Gallbladder (tissue), 1 donor: ENCODE data around the gene SLC29A2.

GRCh38 chr11:65968057-65969468 lies 7.0 kb downstream of the SART1 start:
- PRO-cap: no peak

DNA sequence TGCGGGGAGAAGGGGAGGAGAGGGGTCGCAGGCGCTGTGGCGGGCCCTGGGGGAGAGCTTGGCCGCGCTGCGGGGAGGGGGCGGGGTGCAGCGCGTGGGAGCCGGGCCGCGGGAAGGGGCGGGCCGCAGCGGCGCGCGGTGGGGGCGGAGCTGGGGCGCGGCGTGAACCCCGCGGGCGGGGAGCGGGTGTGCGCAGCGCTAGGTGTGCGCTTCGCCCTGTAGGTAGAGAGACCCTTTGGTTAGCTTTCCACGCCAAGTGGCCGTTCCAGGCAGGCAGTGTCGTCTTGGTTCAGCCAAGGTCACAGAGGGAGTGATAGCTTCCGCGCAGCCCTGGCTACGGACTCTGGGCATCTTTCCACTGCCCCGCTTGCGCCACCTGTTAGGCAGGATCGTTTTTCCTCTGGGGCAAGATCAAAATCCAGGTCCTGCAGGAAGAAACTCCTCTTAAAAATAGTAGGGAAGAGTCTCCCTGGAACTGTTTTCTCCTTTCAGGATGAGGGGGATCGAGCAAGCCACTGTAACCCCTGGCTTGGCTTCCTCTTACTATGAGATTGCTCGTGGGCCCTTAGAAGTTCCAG lies 404 bp downstream of the BANF1 start:
- PRO-cap: no peak

- PRO-cap: no peak
These were observed 1.2 kb downstream of the CST6 start for GRCh38 chr11:66012929-66013550.

DNA sequence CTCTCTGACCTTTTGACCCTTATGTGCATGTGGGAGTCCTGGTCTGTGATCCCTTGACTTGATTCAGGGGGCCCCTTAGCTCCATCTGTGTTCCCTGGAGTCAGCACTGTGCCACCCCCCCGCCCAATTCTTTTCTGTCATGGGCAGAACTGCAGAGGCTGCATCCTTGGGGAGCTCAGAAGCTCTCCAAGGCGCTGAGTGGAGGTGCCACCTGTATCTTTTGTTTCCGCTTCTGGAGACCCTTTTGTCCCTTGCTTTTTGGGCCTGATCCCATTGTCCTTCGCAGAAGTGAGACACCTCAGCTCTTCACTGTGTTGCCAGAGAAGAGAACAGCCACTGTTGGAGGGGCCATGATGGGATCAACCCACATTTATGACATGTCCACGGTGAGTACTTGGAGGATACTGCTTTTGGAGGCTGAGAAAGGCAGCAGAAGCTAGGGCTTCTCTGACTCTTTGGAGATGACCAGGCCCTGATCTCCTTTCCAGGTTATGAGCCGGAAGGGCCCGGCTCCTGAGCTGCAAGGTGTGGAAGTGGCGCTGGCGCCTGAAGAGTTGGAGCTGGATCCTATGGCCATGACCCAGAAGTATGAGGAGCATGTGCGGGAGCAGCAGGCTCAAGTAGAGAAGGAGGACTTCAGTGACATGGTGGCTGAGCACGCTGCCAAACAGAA lies 2.3 kb upstream of the PACS1 start:
- PRO-cap: no peak

- PRO-cap: no peak
These were observed 30.6 kb downstream of the PACS1 start for GRCh38 chr11:66100181-66101589.

DNA sequence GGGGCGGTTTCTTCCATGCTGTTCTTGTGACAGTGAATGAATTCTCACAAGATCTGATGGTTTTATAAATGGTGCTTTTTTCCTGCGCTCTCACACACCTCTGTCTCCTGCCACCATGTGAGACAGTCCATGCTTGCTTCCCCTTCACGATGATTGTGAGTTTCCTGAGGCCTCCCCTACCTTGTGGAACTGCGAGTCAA lies 62.0 kb downstream of the PACS1 start:
- PRO-cap: no peak

- PRO-cap: no peak
These were observed 1.6 kb downstream of the KLC2 start for GRCh38 chr11:66259001-66259618.

DNA sequence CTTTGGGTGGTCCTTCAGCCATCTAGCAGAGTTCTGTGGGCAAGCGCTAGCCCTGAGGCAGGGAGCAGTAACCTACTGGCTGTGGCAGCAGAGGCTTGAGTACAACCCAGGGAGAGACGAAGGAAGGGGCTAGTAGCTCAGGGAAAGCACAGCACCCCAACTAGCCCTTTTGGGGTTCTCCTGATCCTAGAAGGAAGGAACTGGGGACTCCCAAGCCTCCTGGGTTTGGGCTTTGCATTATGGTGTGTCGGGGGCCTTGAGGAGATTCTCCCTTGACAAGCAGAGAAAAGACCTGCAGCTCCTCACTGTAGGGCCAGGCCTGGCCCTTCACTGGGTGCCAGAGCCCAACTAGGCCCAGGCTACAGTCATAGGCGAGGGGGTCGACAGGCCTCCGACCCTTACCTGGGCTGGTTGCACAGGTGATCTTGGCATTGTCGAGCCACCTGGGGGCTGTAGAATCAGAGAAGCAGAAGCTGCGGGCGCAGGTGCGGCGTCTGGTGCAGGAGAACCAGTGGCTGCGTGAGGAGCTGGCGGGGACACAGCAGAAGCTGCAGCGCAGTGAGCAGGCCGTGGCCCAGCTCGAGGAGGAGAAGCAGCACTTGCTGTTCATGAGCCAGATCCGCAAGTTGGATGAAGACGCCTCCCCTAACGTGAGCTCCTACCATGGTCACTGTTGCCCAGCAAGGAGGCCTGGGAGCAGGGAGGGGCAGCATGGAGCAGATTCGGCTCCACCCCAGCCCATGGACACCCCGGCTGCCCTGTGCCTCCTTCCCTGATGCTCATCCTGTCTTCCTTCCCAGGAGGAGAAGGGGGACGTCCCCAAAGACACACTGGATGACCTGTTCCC lies 4.0 kb downstream of the KLC2 start:
- PRO-cap: no peak

DNA sequence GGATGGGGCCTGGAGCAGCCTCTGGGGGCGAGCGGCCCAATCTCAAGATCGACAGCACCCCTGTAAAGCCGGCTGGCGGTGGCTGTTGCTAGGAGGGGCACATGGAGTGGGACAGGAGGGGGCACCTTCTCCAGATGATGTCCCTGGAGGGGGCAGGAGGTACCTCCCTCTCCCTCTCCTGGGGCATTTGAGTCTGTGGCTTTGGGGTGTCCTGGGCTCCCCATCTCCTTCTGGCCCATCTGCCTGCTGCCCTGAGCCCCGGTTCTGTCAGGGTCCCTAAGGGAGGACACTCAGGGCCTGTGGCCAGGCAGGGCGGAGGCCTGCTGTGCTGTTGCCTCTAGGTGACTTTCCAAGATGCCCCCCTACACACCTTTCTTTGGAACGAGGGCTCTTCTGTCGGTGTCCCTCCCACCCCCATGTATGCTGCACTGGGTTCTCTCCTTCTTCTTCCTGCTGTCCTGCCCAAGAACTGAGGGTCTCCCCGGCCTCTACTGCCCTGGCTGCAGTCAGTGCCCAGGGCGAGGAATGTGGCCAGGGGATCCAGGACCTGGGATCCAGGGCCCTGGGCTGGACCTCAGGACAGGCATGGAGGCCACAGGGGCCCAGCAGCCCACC lies 1.7 kb upstream of the CNIH2 start:
- PRO-cap: no peak

DNA sequence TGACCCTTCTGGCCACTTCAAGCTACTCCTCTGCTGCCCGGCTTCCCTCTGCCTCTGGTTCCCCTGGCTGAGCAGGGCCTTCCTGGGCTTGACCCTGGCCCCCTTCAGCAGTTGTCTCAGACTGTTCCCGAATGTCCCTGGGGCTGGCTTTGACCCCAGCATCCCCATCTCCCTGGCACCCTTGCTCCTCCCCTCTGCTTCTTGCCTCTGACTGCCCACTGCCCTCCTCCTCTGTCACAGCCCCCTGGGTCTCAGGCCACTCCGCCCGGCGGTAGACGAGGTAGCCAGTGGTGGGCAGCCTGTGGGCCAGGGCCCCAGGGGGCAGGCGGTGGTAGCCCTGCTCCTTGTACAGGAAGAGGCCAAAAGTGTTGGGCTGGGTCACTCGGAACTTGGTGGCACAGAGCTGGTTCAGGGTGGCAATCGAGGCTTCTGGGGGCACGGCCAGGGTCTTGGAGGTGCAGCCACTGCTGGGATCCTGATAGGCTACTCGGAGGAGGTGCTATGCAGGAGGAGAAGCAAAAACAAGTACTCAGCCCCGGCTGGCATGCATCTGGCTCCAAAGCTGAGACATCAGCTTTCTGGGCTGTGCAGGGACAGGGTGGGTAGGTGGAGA lies 3.9 kb downstream of the RIN1 start:
- PRO-cap: no peak

- PRO-cap: no peak
These were observed 593 bp downstream of the SLC29A2 start for GRCh38 chr11:66371069-66371265.

GRCh38 chr11:66371266-66372310 lies at the start of gene SLC29A2:
Gene SLC29A2 (minus strand): TSS chr11:66371760.
- PRO-cap: bidirectional peak, plus-strand start at chr11:66372204, minus-strand start at chr11:66372068

- PRO-cap: no peak
These were observed 12.4 kb upstream of the NPAS4 start for GRCh38 chr11:66408575-66408780.

DNA sequence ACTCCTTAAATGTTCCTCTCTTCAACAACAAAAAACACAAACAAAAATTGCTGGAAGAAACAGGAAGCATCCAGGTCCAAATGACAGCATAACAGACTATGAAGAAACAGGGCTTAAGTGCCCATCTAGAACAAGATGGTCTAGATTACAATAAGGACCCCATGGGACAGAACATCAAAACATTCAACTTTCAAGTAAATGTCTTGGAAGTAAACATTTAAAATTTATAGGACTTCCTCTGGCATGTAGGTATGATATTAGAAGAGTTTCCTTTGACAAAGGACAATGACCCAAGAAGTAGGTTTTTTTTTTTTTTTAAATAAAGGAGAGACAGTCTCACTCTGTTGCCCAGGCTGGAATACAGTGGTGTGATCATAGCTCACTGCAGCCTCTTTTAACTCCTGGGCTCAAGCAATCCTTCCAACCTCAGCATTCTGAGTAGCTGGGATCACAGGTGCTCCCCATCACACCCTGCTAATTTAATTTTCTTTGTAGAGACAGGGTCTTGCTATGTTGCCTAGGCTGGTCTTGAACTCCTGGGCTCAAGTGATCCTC lies 10.2 kb downstream of the RBM4B start:
- PRO-cap: no peak

- PRO-cap: no peak
These were observed 20.9 kb downstream of the SPTBN2 start for GRCh38 chr11:66708109-66708442.

GRCh38 chr11:67022306-67022549 lies 706 bp upstream of the SYT12 start:
- PRO-cap: no peak

DNA sequence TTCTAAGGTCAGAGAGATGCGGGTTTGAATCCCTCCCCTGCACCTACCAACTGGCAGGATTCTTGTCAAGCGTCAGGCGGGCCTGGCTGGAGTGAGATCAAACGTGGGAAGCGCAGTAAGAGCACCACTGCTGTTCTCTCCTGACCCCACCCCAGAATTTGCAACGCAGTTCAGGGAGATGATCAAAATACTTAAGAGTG lies 25.1 kb downstream of the RHOD start:
- PRO-cap: no peak

DNA sequence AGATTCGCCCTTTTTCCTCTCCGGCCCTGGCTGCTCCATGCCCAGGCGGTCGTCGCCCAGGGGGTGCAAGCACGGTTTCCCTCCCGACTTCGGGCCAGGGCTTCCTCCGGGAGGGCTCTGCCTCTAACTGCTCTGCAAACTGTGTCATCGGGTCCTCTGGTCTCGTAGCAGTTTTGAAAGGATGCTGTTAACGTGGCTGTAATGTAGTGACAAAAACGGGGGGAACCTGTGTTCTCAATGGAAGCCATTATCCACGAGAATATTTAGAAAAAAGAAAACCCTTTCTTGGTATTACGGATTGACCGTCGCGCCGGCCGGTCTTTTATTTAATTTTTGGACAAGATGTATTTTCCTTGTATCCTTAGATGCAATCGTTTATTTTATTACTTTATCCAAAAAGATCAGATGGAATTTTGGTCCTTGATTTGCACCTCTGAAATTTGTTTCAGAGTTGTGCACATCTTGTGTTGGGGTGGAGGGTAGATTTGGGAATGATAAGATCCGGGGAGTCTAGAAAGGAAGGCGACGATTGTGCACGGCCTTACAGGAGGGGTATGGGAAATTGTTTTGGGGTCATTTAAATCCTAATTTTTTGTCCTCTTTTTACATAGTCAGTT lies 1.2 kb downstream of the KDM2A start:
- PRO-cap: no peak

DNA sequence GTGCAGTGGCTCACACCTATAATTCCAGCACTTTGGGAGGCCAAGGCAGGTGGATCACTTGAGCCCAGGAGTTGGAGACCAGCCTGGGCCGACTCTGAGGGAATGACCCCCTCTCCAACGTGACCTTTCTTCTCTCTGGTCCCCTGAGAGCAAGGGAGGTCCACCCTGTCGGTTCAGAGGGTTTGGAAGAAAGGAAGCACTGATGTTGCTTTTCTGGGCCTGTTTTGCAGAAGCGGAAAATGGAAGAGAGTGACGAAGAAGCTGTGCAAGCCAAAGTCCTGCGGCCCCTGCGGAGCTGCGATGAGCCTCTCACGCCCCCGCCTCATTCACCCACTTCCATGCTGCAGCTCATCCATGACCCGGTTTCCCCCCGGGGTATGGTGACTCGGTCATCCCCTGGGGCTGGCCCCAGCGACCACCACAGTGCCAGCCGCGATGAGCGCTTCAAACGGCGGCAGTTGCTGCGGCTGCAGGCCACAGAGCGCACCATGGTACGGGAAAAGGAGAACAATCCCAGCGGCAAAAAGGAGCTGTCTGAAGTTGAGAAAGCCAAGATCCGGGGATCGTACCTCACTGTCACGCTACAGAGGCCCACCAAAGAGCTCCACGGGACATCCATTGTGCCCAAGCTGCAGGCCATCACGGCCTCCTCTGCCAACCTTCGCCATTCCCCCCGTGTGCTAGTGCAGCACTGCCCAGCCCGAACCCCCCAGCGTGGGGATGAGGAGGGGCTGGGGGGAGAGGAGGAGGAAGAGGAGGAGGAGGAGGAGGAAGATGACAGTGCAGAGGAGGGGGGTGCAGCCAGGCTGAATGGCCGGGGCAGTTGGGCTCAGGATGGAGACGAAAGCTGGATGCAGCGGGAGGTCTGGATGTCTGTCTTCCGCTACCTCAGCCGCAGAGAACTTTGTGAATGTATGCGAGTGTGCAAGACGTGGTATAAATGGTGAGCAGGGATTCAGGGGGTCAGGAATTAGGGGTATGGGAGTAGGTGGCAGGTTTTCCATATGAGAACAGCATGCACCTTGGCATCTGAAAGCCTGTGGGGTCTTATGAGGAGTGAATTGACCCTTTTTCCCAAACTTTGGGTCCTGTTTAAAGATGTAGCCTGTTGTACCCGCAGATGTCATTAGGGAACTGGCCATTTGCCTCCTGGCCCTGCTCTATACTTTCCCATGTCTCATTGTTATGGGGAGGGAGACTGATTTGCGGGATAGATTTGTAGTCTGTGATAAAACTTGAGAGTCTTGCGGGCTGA lies 16.0 kb upstream of the GRK2 start:
- PRO-cap: no peak

DNA sequence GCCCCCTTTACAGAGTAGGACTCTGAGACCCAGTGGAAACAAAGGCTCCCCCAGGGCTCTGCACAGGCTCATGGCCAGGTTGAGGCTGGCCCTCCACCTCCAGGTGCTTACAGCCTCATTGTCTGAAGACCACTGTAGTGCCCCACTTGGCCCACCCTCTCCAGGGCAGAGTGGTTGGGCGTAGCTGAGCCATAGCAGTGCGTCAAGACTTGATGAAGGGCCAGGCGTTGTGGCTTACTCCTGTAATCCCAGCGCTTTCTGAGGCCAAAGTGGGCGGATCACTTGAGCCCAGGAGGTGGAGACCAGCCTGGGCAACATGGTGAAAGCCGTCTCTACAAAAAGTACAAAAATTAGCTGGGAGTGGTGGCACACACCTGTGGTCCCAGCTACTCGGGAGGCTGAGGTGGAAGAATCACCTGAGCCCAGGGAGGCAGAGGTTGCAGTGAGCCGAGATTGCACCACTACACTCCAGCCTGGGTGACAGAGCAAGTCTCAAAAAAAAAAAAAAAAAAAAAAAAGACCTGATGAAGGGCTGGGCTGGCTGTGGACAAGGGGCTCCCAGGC lies 1.8 kb downstream of the ANKRD13D start:
- PRO-cap: no peak